Esophagus squamous epithelium (tissue), 4 donors: ENCODE measurements around a stretch of chr12.

DNA sequence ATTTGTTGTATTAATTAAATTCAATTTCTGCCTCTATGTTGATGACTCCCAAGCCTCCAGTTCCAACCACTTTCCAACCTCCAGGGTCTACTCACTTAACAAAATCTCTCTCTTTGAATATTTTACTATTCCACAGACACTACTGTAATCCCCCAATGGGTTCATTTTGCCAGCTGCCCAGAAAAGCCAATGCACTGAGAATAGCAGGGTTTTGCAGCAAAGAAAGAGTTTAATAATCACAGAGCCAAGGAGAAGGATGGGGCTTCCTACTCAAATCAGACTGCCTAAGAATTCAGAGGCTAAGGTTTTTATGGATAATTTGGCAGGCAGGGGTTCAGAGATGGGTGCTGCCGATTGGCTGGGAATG is 105.8 kb downstream of the GXYLT1 start:
- PRO-cap = no peak
- RAMPAGE, long total RNA, 4 experiments = no peak in any of the 4 experiments

DNA sequence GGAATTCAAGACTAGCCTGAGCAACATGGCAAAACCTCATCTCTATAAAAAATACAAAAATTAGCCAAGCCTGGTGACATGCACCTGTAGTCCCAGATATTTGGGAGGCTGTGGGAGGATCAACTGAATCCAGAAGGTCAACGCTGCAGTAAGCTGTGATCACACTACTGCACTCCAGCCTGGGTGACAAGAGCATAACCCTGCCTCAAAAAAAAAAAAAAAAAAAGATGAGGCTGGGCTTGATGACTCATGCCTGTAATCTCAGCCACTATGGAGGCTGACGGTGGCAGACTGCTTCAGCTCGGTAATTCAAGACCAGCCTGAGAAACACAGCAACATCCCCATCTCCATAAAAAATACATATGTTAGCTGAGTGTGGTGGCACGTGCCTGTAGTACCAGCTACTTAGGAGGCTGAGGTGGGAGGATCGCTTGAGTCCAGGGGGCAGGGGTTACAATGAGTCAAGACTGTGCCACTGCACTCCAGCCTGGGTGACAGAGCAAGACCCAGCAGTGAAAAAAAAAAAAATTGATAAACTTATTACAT is 50.5 kb downstream of the GXYLT1 start:
- PRO-cap = no peak
- RAMPAGE, long total RNA, 4 experiments = no peak in any of the 4 experiments

- PRO-cap = no peak
- RAMPAGE, long total RNA, 4 experiments = no peak in any of the 4 experiments
These were observed 3.1 kb downstream of the YAF2 start for GRCh38 chr12:42234986-42235351.

- PRO-cap = bidirectional peak, plus-strand start at chr12:42483028, minus-strand start at chr12:42482928
- RAMPAGE, long total RNA, 4 experiments = no peak in any of the 4 experiments
These were observed 107.1 kb downstream of the PRICKLE1 start for GRCh38 chr12:42482055-42483311.

DNA sequence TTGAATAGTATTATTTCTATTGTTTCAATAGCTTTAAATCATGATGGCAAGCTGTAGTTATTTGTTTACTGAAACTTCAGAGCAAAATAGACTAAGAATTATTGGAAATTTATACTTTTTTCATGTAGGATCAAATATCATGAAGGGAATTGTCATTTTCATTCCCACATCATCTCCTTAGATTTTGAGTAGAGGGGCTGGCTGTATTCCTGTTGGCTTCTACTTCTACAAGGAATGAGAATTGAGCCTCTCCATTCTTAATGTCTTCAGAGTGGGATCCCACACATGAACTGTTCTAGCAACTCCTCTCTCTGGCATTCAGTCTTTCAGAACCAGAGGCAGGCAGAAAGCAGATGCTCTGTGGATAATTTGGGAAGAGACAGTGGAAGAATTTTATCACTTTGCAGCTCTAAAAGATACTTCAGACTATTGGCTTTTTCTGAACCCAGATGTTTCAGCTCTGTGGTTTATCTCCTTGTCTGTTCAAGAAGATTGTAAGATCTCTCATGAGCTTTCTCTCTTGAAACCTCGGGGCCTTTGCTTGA is 106.7 kb upstream of the PRICKLE1 start:
- PRO-cap = unidirectional peak, minus-strand start at position 292 of the sequence
- RAMPAGE, long total RNA, 4 experiments = no peak in any of the 4 experiments

GRCh38 chr12:43836684-43837015 is 769 bp downstream of the TMEM117 start:
- PRO-cap = unidirectional peak, minus-strand start at chr12:43836777
- RAMPAGE, long total RNA, 4 experiments = no peak in any of the 4 experiments

GRCh38 chr12:44252513-44252938 is 416.6 kb downstream of the TMEM117 start:
- PRO-cap = no peak
- RAMPAGE, long total RNA, 4 experiments = no peak in any of the 4 experiments

DNA sequence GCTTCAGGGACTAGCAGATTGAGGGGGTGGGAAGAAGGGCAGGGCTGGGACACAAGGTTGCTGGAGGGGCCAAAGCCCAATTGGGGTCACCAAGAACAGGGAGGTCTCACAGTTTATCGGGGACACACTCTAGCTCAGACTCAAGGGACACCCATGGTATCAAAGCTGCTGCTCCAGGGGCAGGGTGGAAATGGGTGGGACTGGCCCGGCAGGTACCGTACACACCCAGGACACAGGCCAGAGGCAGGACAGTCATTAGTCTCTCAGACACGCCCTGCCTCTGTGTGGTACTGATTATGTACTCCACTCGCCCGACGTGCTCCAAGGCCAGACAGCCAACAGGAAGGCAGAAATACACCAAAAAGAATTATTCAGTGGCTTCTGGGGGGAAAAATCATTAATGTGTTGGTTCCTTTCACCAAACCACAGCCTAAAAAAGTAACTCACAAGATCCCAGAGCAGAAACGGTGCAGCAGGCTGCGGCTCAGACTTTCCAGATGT is 41.1 kb downstream of the NELL2 start:
- PRO-cap = no peak
- RAMPAGE, long total RNA, 4 experiments = no peak in any of the 4 experiments

GRCh38 chr12:45989652-45990168 is 664 bp downstream of the SCAF11 start:
- PRO-cap = bidirectional peak, plus-strand start at chr12:45989863, minus-strand start at chr12:45989931
- RAMPAGE, long total RNA, 4 experiments = no peak in any of the 4 experiments

DNA sequence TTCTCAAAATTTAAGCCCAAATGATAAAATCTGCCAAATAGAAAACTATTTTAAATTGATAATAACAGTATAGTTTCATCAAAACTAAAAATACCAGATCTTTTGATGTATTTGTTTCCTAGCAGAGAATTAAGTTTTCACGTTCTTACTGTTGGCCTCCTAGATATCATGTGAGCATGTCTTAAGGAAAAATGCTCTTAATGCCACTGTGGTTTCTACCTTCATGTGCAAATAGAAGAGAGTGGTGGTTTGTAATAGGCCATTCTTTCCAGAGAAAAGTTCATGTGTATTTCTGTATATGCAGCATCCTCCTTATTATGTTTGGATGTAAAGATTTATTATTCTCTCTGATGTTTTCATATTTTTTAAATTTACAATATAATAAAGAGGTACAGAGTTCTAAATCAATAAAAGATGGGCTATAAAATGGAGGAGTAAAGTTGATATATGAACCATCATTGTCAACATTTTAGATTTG is 2.4 kb upstream of the SCAF11 start:
- PRO-cap = unidirectional peak, minus-strand start at position 170 of the sequence
- RAMPAGE, long total RNA, 4 experiments = no peak in any of the 4 experiments

- PRO-cap = no peak
- RAMPAGE, long total RNA, 4 experiments = no peak in any of the 4 experiments
These were observed 82.9 kb downstream of the SLC38A1 start for GRCh38 chr12:46185617-46186599.

DNA sequence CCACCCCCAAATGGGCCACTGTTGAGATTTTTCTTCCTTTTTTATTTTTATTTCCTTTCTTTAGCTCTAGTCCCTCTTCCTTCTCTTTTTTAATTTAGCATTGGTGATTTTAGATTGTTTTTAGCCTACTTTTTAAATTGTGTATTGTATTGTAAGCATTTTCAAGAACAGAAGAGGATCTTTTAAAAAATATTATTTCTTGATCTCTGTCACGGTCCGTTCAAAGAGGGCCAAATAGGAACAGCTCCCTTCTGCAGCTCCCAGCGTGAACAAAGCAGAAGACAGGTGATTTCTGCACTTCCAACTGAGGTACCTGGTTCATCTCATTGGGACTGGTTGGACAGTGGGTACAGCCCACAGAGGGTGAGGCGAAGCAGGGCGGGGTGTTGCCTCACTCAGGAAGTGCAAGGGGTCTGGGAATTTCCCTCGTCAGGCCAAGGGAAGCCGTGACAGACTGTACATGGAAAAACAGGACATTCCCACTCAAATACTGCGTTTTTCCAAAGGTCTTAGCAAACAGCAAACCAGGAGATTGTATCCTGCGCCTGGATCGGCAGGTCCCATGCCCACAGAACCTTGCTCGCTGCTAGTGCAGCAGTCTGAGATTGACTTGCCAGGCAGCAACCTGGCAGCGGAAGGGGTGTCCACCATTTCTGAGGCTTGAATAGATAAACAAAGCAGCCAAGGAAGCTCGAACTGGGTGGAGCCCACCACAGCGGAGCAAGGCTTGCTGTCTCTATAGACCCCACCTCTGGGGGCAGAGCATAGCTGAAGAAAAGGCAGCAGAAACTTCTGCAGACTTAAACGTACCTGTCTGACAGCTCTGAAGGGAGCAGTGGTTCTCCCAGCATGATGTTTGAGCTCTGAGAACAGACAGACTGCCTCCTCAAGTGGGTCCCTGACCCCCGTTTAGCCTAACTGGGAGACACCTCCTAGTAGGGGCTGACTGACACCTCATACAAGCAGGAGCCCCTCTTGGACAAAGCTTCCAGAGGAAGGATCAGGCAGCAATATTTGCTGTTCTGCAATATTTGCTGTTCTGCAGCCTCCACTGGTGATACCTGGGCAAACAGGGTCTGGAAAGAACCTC is 22.7 kb downstream of the SLC38A1 start:
- PRO-cap = no peak
- RAMPAGE, long total RNA, 4 experiments = no peak in any of the 4 experiments

DNA sequence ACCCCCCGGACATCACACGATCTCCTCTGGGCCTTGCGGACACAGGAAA is 973 bp downstream of the SLC38A1 start:
- PRO-cap = no peak
- RAMPAGE, long total RNA, 4 experiments = no peak in any of the 4 experiments

GRCh38 chr12:46382118-46382691 is 9.6 kb upstream of the SLC38A2 start:
- PRO-cap = no peak
- RAMPAGE, long total RNA, 4 experiments = no peak in any of the 4 experiments

DNA sequence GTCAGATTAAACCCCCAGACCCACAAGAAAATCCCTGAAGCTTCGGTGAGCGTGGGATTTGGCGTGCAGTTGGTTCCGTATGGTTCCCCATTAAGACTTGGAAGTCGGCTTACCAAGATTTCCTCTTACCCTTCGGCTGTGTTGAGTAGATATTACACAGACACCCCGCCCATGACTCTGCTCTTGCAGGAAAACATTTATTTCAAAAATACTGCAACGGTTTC is 11.5 kb upstream of the SLC38A2 start:
- PRO-cap = bidirectional peak, plus-strand start at position 138 of the sequence, minus-strand start at position 124 of the sequence
- RAMPAGE, long total RNA, 4 experiments = no peak in any of the 4 experiments

DNA sequence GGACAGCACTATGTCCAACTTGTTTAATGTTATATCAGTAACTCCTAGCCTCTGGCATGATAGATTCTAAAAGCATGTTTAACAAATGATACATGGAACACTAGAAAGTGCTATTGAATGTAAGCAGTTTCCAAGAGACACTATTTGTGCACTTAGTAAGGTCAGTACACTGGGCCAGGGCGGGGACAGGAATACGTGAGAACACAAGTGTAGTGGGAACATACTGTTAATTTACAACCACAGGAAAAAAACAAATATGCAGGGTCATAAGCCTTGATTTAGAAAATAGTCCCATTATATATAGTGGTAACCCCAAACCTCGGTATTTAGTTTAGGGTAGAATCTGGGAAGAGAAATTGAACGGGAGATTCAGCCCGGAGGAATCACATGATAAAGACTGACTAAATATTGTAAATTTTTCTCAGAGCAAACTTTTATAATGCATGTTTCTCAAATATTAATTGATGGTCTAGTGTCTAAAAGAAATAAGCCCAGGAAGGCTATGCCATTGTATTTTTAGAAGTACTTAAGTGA is 89.0 kb upstream of the SLC38A2 start:
- PRO-cap = no peak
- RAMPAGE, long total RNA, 4 experiments = no peak in any of the 4 experiments

DNA sequence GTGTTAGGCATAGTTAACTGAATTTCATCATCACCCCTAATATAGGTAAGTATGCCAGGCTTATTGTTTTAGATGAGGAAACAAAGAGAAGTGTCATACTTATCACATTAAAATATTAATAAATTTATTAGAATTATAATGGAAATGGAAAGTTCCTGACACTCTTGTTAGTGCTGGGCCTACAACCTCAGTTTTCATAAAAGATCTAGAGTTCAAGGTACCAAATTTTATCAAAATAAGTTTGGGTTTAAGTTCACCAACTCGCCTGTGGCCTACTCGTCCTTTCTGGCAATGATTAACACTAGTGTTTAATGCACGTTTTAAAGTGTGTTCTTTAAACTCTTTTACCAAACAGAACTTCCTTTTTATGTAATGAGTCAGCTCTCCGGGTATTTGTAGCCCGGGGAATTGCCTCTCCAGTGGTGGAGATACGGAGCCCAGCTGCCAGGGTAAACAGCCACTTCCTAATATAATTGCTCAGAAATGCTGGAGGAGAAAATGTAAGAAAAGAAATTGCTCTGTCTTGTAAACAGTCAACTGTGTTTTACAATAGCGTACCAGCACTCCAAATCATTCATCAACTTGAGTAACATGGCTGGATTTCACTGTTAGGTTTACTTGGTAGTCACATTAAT is 101.0 kb upstream of the SLC38A2 start:
- PRO-cap = bidirectional peak, plus-strand start at position 419 of the sequence, minus-strand start at position 293 of the sequence
- RAMPAGE, long total RNA, 4 experiments = no peak in any of the 4 experiments

DNA sequence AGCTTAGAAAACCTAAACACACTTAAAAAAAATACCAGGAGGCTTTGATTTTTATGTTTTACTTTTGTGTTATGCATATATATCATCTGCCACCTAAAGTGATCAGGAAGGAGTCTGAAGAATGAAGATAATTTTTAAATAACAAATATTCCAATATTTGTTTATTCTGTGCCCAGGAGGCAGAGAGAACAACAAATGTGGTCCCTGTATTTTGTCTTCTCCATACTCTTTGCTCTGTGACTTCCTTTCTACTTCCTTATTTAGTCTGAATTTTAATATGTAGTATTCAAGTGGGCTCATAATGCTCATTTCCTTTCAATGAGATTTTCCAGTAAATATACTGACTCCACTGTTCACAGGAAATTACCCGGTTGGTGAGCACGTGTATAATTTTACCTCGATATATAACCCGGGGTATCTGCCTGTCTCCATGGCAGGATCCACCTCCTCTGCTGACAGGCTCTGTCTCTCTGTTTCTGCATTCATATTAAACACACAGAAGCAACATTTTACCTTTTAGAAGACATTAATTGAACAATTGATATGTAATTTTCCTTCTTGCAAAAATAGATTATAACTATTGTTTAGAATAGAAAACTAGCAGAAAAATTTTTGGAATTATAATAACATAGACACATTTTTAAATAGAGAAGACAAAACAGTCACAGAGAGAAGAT is 166.0 kb downstream of the SLC38A4 start:
- PRO-cap = no peak
- RAMPAGE, long total RNA, 4 experiments = no peak in any of the 4 experiments

DNA sequence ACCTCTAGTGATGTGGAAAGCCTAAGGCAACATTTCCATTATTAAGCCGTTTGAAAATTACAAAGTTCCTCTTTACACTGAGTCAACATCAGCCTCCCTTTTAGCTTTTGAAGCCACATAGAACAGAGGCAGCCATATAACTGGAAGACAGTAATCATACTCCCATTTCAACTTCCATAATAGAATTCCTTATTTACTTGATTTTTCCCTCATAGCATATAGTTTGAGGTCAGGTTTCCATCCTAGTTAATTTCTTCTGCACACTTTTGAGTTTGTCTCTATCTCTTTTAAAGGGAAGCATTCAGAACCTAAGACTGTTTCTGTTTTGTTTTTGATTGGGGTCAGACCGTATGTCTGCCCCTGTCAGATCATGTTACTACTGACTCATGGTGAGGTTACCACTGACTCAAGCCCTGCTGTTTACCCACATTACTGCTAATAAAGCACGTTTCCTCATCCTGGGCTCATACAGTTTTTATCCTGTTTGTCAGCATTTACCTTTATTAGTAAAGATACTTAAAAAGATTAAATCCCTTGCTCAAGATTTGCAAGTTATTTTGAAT is 160.9 kb downstream of the SLC38A4 start:
- PRO-cap = no peak
- RAMPAGE, long total RNA, 4 experiments = no peak in any of the 4 experiments

GRCh38 chr12:46938046-46938762 is 112.4 kb upstream of the SLC38A4 start:
- PRO-cap = no peak
- RAMPAGE, long total RNA, 4 experiments = no peak in any of the 4 experiments